Ishikawa (cell line): ENCODE measurements around a stretch of chr15.

- RRBS = no CpG with 5 or more reads among the region's 9 CpGs
Observed at GRCh38 chr15:57411859-57412412, 35.6 kb downstream of the CGNL1 start.

GRCh38 chr15:57437398-57438076, 61.2 kb downstream of the CGNL1 start:
- RRBS = no CpG with 5 or more reads among the region's 6 CpGs

GRCh38 chr15:57580853-57581075, 10.9 kb upstream of the MYZAP start:
- RRBS = no CpG with 5 or more reads among the region's 3 CpGs

- RRBS = no CpG with 5 or more reads among the region's 4 CpGs
Observed at GRCh38 chr15:57599309-57599642, 7.6 kb downstream of the MYZAP start.

GRCh38 chr15:57922744-57923131, 142.8 kb downstream of the ALDH1A2 start:
- RRBS = no CpG with 5 or more reads among the region's 5 CpGs

- RRBS = no CpG with 5 or more reads among the region's 1 CpG
Observed at GRCh38 chr15:58139363-58139617, 1.1 kb downstream of the AQP9 start.

DNA sequence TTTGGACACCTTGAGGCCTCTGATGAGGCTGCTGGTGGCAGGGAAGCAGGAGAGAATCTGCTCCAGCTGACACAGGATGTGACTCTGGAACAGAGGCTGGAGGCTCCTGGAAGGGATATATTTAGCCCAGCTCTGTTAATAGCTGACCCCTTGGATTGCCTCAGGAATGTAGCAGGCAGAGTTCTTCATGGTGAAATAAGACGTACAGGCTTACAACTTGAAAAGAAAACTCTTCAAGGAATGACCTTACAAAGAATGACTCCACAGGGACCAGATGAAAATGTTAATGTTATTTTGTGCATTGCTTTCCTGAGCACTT, 90.5 kb downstream of the AQP9 start:
- RRBS = no CpG with 5 or more reads among the region's 1 CpG

DNA sequence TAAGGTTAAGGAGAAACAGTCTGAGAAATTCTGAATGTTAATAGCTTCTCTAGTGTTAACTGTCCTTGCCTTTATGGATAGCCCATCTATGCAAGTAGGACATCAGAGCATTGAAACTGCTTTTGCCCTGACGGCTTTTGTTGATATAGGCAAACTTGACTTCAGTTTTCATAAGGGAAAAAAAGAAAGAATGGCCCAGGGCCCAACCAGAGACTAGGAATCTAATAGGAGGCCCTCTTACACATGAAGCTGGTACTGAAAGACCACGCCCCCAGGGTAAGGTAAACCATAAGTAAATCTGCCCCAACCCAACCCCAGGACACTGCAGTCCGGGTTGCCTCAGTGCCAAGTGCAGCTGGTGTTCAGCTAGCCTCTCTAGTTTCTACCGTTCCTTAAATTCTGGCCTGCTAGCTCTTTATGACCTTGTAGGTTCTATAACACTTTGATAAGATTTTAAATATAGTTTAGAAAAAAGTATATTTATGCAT, 136.7 kb downstream of the AQP9 start:
- RRBS = no CpG with 5 or more reads among the region's 4 CpGs

DNA sequence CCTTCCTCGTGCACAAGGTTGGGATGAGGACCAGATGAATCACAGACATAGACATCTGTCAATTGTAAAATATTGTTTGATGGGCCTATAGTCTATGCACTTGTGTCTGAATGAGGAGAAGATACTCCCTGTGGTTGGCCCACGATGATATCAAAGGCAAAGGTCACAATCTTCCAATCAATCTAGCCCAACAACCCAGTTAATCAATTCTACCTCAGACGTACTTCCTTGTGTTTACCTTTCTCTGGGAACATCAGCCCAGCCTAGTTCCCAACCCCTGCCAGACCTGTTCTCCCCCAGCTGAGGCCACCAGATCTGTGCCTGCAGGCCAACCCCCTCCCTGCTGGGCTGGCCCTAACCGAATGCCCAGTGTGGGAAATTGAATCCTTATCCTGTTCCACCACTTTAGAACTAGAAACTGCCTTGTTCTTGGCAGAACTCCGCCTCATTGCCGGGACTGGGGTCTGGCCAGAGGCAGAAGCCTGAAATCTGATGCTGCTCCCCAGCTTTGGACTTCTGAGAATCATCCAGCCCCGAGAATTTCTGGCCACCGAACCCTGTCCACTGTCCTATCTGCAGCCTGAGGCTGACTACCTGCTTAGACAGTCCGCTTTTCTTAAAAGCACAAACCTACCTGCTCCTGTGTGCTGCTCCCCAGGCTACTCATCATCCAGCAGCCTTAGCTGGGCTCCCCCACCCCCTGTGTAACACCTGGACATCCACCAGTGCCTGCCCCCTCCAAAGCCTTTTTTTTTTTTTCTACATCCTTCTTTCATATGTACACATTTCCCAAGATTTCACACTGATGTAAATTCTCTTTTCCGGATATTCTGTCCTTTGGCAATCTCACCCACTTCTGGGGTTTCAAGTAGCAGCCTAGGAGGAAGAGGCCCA, 101.5 kb upstream of the LIPC start:
- RRBS = no CpG with 5 or more reads among the region's 10 CpGs

GRCh38 chr15:58389905-58390642, 41.7 kb upstream of the LIPC start:
- RRBS = no CpG with 5 or more reads among the region's 4 CpGs

DNA sequence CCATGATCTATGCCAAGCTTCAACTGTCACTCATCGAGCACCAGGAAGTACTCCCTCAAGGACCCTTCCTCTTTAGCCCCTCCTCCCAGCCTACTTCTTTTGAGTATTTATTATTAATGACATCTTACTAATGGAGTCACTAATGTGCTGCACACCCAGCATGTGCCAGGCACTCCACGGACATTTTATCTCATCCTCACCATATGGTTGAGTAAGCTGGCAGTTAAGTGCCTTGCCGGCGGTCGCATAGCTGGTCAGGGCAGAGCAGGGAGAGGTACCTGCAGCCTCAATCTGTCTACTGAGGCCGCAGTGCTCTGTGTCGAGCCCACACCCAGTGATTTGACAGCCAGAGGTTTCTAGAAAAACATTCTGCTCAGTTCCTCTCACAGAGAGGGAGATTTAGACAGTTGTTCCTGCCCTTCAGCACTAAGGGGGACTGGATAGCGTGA, 2.5 kb downstream of the LIPC start:
- RRBS = no CpG with 5 or more reads among the region's 8 CpGs

DNA sequence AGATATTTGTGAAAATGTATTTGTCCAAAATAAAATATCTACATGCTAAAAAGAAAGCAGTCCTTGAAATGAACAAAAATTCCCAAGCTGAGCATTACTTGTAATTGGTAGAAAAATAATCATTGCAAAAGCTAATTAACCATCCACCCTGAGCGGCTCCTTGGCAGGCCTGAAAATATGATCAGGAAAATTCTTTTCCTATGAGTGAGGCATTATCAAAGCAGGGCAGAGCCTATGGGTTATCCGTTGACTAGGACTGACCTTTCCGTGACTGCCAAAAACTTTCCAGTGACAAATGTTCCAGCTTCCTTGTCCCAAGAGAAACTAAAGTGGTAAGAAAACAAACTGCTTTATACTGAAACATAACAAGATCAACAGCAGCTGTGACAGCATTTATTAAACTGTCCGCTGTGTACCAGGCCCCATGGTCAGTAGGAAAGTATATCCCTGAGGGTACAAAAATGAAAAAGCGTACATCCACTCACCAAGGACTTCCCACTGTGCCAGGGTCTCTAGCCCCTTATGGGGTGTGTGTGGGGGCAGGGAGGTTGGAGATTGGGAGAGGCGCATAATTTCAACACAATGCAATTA, 8.4 kb downstream of the LIPC start:
- RRBS = no CpG with 5 or more reads among the region's 6 CpGs

DNA sequence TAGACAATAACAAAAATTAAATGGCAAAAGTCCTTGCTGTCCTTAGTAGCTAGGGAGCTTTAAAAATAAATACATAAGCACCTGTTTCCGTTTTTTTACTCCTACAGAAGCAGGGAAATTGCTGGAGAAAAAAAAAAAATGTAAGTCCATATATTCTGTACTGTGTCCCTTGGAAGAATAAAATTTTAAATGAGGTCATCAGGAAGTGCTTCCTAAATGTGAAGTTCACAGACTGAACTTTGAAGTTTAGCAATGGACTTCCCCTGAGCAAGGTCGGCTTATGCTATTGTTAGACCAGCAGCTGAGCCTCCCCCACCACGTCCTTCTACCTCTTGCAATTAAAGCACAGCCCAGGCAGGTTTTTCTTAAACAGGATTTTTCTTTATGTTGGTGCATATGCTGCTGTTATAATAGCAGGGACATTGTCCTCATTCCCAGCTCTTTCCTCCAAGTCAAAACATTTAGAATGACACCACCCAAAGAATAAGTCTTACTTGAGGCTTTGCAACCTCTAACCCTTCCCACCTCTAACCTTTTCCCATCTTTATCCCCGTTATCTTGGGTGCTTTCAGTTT, 26.3 kb downstream of the LIPC start:
- RRBS = no CpG with 5 or more reads among the region's 4 CpGs

- RRBS = no CpG with 5 or more reads among the region's 2 CpGs
Observed at GRCh38 chr15:58602084-58602820, 147.3 kb downstream of the ADAM10 start.

DNA sequence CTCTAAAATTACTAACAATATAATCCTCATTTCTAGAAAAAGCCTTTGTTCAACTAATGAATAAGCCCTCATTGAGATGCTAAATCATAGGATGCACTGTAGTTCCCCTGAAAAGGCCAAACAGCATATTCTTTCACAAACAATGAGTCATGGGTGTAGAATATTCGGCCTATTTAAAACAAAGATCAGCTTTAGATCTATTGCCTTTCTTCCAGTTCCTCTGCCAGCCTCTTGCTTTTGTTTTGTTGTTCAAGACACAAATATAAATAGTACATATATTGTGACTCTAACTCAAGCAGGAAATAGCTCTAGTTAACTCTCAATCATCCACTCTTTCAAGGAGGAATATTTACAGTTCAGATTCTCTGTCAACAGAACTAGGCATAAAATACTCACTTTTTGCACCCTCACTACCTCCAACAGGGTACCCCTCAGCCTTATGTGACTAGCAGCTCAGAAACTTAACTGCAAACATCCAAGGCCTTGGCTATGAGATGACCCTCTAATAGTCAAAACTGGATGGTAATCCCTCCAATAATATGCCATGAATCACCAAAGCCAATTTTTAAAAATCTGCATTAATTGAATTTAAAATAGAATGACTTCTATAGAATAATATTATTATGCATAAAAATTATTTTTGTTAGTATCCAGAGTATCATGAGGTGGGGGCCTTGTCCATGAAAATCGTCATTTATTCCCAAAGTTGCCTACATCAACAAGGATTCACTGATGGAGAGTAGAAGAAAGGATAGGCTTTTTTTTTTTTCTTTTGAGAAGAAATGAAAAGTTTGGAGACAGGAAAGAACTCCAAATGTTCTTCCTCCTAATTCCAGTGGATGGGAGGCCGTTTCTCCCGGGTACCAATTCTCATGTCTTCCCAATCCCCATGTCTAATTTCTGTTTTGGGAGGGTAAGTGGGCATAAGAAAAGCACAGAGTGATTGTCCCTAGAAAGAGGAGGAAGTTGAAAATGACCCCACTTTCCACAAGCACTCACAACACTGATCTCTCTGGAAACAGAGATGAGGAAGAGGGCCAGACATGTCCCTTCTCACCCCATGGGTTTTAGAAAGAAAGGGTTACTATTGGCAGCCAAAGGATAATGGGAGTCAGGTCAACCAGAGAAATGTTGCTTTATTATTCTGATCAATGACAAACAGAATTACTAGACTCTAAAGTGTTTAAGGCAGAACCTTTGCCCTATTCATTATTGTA, 82.1 kb downstream of the ADAM10 start:
- RRBS = no CpG with 5 or more reads among the region's 4 CpGs

- RRBS = no CpG with 5 or more reads among the region's 4 CpGs
Observed at GRCh38 chr15:58750191-58750362, 570 bp upstream of the ADAM10 start.

DNA sequence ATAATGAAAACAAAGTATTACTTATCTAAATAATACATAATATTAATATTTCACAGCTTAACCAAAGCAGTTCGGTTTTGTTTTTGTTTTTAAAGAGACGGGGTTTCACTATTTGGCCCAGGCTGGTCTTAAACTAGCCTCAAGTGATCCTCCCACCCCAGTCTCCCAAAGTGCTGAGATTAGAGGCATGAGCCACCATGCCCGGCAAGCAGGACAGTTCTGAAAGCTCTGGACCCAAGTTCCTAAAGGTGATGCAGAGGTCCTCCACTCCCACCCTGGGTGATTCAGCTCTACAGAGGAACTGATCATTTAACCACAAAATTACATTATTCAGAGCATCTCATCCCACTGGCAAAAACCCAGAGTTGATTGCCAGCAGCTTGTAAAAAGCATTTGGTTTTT, 60.3 kb downstream of the SLTM start:
- RRBS = no CpG with 5 or more reads among the region's 3 CpGs

DNA sequence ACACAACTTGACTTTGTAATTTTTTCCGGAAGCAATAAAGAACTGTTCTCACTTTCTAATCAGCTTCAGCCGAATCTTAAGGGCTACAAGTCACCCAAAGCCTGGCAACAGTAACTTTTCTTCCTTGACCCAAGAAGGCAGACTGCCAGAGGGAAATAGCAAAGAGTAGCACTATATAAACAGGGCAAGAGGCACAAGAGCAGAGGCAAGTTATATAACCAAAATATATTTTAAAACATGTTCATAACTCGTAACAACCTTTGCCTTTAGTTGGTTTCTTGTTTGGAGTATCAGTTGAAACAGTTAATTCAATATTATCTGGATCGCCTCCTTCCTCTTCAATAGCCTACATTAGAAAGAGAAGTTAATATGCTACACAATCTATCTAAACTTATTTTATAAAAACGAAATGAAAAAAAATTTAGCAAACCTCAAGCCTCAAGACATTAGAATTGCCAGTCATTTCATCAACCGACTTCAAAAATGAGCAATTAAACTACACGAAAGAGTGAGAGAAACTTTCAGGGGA, 1.3 kb downstream of the SLTM start:
- RRBS = no CpG with 5 or more reads among the region's 7 CpGs

DNA sequence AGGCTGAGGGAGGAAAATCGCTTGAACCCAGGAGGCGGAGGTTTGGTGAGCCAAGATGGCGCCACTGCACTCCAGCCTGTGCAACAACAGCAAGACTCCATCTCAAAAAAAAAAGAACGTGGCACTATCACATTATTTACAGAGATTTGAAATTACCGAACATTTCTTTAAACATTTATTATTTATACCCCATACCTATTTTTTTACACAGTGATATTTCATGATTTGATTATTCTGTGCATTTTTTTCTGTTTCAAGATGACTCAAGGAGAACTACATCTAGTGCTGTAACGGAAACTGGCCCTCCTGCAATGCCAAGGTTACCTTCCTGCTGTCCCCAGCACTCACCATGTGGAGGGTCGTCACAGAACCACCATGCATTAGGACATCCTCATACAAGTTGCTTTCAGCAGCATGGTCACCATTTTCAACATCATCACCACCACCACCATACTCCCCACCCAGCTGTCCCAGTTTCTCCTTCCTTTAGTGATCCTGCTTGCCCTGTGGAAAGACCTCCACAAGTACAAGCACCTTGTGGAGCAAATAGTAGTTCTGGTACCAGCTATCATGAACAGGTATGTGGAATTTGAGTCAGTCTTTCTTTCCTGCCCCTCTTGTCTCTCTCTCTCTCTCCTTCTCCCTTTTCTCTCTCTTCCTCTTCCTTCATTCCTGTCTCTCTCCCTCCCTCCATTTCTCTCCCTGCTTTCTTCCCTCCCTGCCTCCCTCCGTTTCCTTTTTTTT, 38.3 kb upstream of the CCNB2 start:
- RRBS = no CpG with 5 or more reads among the region's 8 CpGs

DNA sequence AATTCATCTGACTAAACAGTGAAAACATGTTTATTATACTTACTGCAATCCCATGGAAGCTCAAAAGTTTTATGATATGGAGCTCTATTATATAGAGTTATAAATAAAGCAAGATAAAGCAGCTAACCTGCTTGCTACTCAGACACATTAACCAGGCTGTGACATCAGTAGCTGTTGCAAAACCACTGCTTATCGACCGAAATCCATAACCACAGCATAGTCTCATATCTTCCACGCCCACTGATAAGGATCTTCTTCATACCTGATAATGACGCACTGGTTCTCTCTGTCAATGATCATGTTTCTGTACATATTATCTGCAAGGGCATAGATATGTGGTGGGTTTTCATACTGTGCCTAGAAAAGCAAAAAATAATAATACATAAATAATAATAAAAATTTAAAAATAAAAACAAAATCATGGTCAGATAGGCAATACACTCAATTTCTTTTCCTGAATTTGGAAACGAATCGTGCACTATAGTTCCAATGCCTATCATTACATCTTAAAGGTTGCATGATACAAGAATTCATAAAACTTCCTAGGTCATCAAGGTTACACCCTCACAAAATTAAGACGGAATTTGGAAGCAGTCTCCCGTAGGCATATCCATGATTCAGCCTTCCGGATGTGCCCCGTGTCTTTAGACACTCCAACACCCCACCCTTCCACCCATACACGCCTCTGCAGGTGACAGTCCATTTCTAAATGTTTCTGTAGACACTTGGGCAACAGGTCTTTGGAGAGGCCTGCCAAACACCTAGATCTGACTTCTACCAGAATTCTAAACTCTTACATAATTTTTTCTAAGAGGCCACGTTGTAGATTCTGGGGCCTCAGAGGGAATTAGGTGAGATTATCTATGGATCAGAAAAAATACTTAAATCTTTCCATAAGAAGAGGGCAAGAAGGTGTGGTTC, 49.6 kb downstream of the LDHAL6B start:
- RRBS = no CpG with 5 or more reads among the region's 12 CpGs